Cardiac ventricle fibroblast (primary cell): ENCODE measurements around a stretch of chr9.

DNA sequence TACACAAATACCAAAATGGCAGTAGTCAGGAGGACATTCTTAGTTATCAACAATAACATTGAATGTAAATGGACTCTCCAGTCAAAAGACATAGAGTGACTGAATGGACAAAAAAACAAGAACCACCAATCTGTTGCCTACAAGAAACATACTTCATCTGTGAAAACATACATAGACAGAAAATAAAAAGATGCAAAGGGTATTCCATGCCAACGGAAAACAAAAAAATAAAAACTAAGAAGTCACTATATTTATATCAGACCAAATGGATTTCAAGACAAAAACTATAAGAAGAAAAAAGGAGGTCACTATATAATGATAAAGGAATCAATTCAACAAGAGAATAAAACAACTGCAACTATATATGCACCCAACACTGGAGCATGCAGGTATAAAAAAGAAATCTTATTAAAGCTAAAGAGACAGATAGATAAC is 479.4 kb upstream of the RORB start:
- RAMPAGE, long total RNA, result no peak

- RAMPAGE, long total RNA, result no peak
Observed at GRCh38 chr9:74499245-74500312, 2.4 kb downstream of the RORB start.

GRCh38 chr9:75455366-75455825 is 367.1 kb downstream of the OSTF1 start:
- RAMPAGE, long total RNA, result no peak

GRCh38 chr9:75890775-75891700 is 565 bp downstream of the PCSK5 start:
- RAMPAGE, long total RNA, result no peak

DNA sequence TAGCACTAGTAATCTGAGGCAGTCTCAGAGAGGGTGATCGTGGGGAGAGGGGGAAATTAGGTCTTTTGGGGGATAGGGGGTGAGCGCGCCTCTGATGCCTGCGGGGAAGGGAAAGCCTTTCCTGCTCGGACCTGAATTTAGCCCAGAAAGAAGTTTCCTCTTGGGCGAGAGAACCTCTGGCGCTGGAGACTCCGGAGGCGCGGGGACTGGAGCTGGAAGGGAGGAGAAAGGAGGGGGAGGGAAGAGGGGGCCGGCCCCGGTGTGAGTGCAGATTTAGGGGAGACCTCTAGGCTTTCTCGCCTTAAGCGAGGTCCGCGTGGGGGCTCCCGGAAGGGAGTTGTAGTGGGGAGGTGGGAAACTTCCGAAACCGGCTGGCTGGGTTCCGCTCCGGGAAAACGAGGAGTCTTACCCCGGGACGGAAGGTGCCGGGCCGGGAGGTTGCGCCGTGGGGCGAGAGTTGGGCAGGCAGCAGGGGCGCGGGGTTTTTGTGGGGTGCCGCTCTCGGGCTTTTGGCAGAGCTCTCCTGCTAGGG is 1.3 kb downstream of the PCSK5 start:
- RAMPAGE, long total RNA, result no peak

DNA sequence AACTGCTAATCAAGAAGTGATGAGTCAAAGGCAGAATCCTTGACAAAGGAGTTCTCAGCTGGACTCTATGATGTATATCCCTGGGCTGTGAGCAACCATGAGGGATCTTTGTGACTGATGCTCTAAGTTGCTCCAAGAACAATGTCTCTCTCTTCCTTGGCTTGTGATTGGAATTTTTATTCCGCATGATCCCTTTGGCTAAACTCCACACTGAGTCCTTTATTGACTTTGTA is 20.8 kb downstream of the RFK start:
- RAMPAGE, long total RNA, result no peak

DNA sequence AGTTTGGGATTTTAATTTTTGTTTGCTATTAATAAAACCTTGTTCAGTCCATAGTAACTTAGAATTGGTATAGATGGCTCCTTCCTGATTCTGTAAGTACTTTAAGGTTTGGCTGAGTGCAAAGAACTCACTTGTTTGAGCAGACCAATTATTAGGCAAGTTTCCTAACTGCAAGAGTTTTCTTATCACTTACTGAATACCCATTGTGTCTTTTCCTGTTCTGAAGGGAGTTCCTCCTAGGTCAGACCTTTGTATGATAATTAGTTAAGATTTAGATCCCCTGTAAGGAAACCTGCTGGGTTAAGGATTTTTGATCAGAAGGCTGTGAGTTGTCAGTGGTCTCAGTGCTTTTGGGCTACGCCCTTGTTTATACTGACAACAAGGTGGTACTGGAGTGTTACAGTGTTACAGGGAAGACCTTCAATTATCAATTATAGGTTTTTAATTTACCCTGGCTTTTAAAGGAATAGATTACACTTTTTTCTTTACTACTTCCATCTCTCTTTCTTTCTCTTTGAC is 31.7 kb downstream of the GCNT1 start:
- RAMPAGE, long total RNA, result no peak

DNA sequence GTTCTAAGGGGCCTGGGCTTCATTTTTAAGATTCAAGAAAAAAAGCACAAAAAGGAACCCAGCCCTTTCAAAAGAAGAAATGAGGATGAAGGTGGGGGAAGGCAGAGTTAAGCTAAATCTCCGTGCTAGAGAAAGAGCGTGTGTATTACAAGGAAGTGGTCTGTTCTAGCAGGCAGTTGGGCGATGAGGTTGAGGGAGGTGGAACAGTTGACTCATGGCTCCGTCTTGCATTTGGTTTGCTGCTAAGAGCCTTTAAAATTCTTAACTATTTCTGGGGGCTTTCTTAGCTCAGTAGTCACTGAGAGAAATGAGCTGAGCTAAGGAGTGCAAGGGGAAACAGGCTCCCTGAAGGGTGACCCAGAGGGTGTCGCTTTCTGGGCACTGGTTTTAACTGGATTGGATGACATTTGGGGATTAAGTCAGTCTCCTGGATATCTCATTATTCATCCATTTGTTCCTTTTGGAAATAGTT is 117.4 kb downstream of the GCNT1 start:
- RAMPAGE, long total RNA, result no peak

GRCh38 chr9:77177828-77178419 is 590 bp downstream of the VPS13A start:
- RAMPAGE, long total RNA, result no peak

- RAMPAGE, long total RNA, result no peak
Observed at GRCh38 chr9:77178536-77178965, 1.2 kb downstream of the VPS13A start.

DNA sequence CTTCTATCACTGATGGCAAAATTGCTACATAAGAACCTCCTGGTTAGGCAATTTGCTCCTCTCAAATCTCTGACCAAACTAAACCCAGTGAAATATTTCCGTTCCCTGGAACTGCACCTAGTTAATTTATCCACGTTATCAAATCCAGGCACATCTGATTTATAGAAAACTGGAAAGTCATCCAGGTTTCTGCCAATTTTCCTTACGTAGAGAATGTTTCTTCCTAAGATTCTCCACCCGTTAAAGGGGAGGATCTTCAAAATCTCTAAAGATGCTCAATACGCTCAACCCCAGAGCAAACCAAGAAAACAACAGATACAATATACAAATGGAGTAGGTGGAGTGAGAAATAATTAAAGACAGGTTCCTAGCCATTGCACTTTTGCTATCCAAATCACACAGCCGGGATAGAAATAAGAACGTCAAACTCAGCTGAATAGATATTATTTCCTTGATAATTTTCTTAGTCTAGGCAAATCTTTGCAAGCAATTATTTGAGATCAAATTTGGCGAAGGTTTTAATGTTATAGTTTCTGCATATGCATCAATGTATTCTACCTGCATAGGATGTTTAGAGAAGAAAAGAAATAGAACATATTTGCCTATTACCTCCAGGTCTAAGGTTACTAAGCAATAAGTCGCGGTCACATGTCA is 88.0 kb upstream of the GNA14 start:
- RAMPAGE, long total RNA, result no peak

DNA sequence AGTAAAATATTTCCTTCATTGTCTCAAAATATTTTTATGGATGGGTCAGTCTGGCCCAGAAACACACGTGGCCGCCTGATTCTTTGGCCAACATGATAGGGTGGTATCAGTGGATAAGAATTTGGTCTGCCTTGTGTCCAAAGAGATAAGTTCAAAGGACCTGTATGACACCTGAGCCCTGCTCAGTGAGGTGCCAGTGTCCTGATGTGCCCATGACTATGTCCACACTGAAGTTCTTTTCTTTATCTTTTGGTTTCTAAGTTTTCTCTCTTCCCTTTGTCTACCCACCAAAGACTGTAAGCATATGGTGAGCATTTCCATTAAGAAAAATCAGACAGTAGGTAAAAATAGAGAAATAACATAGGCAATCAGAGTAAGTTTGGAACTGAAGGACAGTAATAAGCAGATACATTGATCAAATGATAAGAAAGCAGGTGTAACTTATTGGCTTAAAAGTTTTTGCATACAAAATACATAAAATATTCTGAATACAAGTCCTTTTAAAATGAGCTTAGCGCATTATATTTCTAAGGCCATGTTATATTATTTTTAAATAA is 92.0 kb upstream of the GNA14 start:
- RAMPAGE, long total RNA, result no peak

DNA sequence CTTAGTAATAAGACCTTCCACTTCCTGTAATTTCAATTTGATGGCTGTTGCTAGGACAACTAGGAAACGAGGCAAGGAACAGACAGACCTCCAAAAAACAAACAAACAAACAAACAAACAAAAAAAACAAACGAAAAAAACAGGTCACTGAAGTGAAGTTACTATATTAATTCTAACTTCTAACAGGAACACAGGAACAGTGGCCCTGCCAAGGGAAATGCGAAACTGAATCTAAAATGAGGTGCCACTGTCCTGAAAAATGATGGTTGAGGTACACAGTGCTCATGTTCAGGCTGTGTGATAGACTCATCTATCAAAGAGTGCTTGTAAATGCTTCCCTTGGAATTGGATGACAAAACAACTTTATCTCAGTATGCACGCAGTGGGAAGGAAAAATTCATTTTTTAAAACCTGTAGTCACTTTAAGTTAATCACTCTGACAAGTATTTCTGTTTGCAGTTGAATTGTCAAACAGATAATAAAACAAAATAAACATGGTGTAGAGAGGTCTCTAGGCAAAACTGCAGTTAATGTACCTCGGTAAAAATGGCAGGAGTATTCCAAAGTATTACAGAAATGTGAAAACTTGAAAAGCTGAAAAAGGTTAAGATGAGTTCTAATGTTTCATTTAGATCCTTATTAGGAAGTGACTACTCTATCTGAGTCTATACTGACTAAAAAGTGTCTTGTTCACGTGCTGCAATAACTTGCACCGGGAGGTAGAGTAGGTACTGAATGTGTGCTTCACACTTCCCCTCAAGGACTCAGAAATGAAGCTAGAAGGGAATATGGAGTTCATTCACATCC is 103.8 kb upstream of the GNA14 start:
- RAMPAGE, long total RNA, result no peak

DNA sequence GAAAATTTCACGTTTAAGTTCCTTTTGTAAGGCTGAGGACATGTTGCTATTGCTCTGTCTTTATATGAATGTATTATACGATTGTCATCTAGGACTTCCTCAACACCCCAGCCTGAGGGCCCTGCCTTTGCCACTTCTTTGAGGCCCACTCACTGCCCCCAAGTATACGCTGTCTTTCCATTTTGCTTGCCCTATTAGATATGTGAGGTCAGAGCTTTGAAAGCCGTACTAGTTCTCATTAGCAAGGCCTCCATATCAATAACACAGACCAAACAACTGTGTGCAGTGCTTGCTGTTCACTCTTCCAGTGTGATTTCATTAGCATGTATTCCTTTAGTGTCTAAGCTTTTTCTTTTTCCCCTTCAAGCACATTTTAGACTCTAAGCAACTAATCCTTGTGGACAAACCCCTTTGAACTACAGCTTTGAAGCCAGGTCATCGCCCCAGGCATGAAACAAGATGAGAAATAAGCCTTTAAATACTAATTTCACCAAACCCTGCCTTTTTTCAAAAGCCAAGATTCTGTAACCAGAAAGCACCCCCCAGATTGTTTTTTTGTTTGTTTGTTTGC is 140.0 kb downstream of the GNAQ start:
- RAMPAGE, long total RNA, result no peak

DNA sequence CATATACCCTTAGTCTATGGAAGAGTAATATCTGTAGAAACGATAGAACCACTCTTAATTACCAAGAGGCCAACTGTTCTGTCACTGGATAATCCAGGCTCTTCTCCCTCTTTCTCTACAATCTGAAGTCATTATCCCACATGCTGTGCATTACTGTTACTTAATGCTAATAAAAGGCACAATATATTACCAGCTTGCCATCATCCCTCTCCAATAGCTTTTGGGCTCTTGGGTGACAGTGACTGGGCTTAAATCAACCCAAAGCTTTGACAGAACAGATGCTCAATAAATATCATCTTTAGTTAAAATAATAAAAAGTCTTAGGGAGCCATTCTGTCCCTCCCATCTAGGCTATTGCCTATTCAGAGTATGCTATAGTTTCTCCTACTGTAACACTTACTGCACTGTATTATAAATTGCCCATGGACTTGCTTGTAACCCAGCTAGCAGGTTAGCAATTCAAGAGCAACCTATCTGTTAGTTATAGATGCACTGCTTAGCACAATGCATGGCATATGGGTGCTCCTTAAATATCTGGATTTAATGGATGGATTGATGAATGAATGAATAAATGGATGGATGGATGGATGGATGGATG is 133.5 kb downstream of the GNAQ start:
- RAMPAGE, long total RNA, result no peak

- RAMPAGE, long total RNA, result no peak
Observed at GRCh38 chr9:78028492-78028915, 3.1 kb downstream of the GNAQ start.

DNA sequence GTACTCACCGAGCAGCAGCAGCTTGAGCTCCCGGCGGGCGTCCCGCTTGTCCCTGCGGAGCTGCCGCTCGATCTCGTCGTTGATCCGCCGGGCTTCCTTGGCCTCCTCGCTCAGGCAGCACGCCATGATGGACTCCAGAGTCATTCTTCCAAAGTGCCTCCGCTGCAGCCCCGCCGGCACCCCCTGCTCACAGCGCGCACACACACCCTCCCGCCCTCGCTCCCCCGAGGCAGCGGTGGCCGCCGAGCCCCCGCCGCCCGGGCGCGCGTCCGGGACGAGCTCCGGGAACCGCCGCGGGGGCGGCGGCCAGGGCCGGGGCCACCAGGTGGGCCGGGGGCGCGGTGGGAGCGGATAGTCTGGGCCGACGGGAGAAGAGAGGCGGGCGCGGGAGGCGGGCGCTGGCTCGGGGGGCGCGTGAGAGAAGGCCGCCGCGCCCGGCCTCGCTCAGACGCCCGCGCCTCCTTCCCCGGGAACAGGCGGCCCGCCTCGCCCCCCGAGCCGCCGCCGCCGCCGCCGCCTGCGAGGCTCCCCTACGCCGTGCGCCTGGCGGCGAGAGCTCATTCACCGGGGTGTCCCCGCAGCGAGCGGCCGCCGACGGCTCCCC is 417 bp downstream of the GNAQ start:
- RAMPAGE, long total RNA, result no peak

DNA sequence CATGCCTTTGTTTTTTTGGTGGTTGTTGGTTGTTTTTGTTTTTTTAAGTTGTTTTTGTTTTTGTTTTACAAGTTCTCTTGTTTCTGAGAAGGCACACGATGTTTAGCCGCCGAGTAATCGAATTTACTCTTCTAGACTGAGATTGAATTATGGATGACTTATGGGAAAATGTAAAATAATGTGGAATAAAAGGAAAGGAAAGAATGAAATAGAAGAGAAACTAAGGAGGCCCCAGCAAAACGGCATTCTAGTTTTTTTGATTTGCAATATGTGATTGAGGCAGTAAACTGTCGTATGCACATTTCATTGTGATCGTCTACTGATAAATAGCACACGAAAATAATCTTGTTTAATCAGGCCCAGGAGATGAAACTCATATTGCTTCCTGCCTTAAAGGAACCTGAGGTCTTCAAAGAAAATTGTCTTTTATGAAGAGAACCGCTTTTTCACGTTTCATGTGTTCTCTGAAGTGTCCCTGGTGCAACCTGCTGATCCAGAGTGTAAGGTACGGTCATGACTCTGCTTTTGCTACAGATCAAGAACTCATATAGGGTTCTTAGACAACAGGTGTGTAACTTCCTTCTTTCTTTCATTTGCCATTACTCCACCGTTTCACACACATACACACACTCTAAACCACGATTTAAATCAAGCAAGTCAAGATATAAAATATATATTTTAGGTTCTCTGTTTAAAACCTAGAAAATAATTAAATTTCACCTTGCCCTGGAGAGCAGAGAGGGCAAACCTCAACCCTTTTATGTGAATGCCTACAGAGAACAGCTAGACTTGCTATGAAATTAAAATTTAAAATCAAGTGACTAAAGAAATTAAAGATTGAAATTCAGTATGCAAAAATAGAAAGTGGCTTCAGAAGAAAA is 1.4 kb upstream of the GNAQ start:
- RAMPAGE, long total RNA, result no peak

DNA sequence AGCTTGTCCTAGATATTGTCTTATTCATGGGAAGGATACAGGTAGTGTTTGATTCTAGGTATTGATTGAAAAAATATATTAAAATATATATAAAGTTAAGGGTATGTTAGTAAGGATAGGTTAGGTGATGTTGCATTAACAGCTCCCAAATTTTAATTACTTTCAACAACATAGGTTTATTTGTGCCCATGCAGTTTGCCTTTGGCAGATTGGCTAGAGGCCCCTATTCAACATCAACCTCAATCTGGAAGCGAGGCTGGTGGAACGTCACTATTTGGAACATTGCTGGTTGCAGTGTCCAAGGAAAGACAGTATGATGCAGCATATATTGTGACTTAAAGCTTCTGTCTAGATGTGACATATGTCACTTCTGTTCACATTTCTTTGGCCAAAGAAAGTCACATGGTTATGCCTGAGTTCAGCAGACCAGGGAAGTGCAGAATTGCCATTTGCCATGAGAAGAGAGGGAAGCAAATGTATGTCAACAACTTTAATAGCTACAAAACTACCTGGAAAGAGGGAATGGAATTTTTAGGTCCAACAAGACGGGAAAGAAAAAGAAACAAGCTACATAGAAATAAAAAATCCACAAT is 24.3 kb upstream of the PSAT1 start:
- RAMPAGE, long total RNA, result no peak

- RAMPAGE, long total RNA, result no peak
Observed at GRCh38 chr9:79623649-79624534, 52.1 kb downstream of the TLE4 start.